Vein endothelial cell (primary cell): ENCODE measurements around a stretch of chr2.

GRCh38 chr2:235511108-235511991 lies 17.5 kb downstream of the AGAP1 start:
- CAGE, long polyA plus RNA: no peak

GRCh38 chr2:235607252-235608045 lies 113.6 kb downstream of the AGAP1 start:
- CAGE, long polyA plus RNA: no peak

GRCh38 chr2:235608725-235609467 lies 115.1 kb downstream of the AGAP1 start:
- CAGE, long polyA plus RNA: no peak

- CAGE, long polyA plus RNA: no peak
These were observed 144.1 kb downstream of the AGAP1 start for GRCh38 chr2:235637897-235638449.

GRCh38 chr2:235666533-235666839 lies 172.6 kb downstream of the AGAP1 start:
- CAGE, long polyA plus RNA: no peak

DNA sequence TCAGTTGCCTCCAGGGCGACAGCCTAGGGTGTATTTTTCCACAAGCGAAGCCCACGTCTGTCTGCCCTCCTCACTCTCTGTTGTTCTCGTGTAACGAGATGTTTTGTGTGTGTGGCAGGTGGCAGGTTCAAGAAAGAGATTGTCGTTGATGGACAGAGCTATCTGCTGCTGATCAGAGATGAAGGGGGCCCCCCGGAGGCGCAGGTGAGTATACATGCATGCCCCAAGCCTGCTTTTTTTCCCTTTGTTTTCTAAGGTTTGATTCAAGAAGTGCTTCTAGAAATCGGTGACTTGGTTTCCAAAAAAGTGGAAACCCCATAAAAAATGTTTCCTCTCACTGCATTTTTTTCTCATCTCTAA lies 247.0 kb downstream of the AGAP1 start:
- CAGE, long polyA plus RNA: no peak

DNA sequence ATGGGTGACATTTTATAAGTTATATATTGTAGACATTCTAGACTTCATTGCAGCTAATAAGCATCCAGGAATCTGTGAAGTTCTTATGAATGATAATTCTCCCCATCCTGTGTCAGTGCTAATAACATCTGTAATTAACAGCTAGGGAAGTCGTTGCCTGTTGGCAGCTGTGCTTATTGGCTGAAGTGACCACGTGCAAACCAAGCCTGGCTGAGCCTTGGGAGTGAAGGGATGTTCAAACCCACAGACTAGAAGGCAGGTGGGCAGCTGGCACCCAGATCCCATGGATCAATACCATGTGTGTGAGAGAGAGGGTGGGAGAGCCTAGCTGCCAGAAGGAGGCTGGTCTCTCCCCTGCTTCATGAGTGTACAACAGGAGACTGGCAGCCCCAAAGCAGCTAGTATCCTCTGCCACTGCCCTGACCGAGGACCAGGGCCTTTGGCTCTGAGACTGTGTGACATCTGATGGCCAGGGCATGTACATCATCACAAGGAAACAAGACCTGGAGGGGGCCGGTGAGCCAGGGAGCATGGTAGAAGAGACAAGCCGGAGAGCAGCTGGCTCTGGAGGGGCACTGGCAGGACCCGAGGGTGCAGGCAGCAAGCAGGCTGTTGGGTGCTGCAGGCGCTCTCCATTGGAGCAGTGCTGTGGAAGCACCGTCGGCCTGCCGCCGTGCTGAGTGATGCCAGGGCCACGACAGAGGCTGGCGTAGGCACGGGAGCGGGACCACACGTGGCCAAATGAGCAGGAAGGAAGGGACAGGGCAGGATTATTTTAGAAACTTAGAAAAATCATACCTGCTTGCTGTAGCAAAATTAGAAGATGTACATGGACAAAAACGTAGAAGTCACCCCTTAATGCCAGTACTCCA lies 335.4 kb downstream of the GBX2 start:
- CAGE, long polyA plus RNA: no peak

- CAGE, long polyA plus RNA: no peak
These were observed 131.8 kb downstream of the GBX2 start for GRCh38 chr2:236036493-236036754.

- CAGE, long polyA plus RNA: no peak
These were observed 663 bp downstream of the ACKR3 start for GRCh38 chr2:236570383-236570592.

GRCh38 chr2:236776460-236776982 lies 206.9 kb downstream of the ACKR3 start:
- CAGE, long polyA plus RNA: no peak

GRCh38 chr2:236823020-236823791 lies 253.6 kb downstream of the ACKR3 start:
- CAGE, long polyA plus RNA: no peak

GRCh38 chr2:236830884-236831321 lies 254.8 kb upstream of the COPS8 start:
- CAGE, long polyA plus RNA: no peak

- CAGE, long polyA plus RNA: no peak
These were observed 198.1 kb upstream of the COPS8 start for GRCh38 chr2:236887598-236887976.

DNA sequence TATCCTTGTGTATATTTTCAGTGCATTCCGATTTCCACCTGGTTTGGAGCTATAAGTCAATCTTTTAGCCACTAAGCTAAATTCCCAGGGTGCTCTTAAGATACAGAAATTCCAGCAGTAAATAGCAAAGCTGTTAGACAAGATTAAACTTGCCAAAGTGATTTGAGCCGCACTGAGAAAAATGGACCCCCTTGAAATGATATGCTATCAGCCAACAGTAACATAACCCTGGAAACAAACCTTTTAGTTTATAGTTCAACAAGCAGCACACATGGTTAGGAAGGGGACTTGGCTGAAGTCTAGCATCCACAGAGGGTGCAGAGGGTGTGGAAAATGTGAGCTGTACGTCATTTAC lies 99.9 kb upstream of the COPS8 start:
- CAGE, long polyA plus RNA: no peak

GRCh38 chr2:237057913-237058578 lies 27.6 kb upstream of the COPS8 start:
- CAGE, long polyA plus RNA: no peak

DNA sequence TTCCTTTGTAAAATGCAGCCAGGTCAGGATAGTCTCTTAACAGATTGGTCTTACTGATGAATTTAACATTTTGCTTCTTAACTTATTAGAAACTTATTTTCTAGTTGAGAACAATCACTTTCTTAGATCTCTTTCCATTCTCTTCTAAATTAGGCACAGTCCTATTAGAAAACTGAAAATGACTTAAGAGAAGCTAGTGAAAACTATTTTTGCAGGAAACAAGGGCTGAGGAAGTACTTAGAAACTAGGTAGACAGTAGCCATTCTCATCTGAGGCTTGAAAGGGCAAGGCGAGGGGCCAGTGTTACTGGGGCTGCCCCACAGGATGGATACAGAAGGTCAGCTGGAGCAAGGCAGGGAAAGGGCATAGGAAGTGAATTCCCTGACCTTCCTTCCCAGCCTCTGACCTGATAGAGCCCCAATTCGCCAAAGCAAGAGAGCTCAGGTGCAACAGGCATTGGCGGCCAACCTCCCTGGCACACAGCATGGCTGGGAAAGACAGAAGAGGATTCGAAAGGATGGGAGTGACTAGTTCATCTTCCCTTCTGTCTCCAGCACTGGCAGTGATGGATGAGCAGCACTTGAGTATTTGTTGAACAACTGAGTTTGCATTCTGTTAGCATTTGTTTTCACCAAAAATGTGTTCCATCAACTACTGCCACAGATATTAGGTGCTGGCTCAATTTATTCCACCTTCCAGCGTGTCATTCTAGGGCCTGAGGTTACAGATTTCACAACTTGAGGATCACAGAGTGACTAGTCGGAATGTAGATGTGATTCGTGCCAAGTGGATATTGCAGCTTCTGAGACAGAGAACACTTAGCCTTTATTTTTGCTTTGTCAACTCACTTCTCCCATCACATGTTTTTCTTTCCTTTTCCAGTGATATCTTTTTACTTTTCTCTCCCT lies 6.1 kb downstream of the COPS8 start:
- CAGE, long polyA plus RNA: no peak

DNA sequence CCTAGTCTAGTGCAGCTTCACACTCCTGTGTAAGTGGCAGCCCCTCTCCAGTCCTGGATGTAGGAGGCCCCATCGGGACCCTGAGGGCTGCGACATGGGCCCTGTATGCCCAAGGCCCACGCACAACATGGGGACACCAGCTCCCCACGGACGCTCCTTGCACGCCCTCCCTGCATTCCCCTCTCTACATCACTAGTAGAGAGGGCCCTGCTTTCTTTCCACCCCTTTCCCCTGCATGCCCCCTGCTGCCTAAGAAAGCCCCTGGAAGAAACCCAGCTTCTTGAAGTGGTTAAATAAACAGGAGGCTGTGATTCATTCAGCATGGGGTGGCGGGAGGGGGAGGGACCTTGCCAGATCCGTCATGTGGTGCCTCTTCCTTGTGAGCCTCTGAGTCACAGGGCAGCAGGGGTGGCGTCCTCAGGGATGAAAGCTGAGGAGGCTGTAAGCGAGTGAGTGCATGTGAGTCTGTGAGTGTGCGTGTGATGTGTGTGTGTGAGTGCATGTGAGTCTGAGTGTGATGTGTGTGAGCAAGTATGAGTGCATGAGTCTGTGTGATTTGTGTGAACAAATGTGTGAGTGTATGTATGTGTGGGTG lies 42.5 kb downstream of the COPS8 start:
- CAGE, long polyA plus RNA: no peak

DNA sequence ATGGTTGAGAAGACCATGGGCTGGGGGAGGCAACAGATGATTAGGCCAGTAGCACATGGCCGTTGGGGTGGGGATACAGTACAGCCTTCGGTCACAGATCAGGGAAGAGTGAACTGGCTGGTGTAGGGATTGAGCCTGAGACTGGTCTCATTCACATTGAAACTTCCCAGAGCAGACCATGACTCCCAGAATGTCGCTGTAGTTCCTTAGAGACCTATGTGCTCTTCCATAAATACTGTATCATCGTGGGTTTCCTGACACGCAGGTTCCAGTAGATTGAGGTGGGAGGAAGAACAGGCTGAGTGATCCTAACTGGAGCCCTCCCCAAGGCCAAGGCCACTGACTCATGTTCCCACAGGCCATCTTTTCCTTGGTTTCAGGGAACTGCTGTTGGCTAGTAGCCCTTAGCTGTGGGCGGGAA lies 55.7 kb downstream of the COPS8 start:
- CAGE, long polyA plus RNA: no peak

DNA sequence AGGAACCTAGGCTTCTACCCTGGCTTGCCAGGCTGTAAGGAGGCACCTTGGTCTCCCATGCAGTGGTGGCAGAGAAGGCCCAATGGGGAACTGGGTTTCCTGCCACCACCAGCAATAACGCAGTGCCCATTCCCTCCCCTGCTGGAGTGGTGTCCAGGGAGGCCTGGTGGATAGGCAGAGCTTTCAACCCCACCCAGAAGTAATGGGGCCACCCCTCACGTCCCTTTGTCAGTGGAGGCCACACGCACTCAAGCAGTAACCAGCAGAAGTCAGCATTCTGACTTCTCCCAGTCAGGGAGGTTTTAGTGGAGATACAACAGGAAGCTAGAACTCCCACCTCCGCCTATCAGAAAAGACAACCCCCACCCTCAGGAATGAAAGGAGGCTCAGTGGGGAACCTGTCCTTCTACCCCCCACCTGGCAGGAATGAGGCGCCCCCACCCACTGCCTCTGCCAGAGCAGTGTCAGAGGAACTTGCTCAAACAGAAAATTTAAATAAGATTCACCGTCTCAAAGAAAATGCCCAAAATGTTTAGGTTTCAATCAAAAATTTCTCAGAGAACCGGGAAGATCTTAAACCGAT lies 132.5 kb downstream of the COPS8 start:
- CAGE, long polyA plus RNA: no peak

- CAGE, long polyA plus RNA: no peak
These were observed 123.6 kb downstream of the COL6A3 start for GRCh38 chr2:237290325-237290838.